Neuron (in vitro differentiated cells): Measurements from ENCODE around the genes TRIM51G, OR4A15, OR5L2, TNKS1BP1, SLC43A3 and SELENOH.

DNA sequence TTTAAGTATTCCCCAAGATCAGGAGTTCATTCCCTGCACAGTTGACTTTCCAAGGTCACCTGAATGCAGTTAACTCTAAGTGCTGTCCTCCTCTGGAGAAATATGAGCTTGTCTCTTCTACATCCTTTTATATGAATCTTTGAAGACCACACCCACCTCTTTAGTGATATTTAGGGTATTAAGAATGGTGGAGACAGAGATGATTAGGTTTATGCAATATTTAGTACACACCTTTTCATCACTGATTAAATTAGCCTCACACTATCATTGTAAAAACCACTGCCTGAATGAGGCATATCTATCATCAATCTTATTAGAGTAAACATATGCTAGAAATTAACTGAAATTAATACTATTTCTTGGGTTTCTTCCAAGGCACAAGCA, at the start of gene TRIM51G:
TRIM51G (minus strand) TSS at position 96 of the 384 bp plus-strand sequence.
- PRO-cap = no peak

GRCh38 chr11:55367567-55368171, at the start of gene OR4A15:
TSS of gene OR4A15 (plus strand) at chr11:55367974.
- PRO-cap = no peak

DNA sequence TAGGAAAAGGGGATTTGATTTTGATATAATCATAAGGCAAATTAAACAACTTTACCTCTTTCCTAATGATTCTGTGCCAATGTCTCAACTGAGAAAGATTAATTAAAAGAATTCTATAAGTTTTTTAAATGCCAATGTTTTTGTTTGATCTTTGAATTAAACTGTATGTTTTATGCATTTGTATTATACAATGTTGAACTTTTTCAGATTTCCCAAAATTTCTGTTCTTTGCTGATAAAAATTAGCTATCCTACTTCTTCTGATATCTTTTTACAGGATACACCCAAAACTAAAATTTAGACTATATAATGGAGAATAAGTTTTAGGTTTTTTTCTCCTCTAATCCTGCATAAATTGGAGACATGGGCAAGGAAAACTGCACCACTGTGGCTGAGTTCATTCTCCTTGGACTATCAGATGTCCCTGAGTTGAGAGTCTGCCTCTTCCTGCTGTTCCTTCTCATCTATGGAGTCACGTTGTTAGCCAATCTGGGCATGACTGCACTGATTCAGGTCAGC, at the start of gene OR5L2:
OR5L2 (plus strand) TSS at position 363 of the 518 bp plus-strand sequence.
- PRO-cap = no peak

DNA sequence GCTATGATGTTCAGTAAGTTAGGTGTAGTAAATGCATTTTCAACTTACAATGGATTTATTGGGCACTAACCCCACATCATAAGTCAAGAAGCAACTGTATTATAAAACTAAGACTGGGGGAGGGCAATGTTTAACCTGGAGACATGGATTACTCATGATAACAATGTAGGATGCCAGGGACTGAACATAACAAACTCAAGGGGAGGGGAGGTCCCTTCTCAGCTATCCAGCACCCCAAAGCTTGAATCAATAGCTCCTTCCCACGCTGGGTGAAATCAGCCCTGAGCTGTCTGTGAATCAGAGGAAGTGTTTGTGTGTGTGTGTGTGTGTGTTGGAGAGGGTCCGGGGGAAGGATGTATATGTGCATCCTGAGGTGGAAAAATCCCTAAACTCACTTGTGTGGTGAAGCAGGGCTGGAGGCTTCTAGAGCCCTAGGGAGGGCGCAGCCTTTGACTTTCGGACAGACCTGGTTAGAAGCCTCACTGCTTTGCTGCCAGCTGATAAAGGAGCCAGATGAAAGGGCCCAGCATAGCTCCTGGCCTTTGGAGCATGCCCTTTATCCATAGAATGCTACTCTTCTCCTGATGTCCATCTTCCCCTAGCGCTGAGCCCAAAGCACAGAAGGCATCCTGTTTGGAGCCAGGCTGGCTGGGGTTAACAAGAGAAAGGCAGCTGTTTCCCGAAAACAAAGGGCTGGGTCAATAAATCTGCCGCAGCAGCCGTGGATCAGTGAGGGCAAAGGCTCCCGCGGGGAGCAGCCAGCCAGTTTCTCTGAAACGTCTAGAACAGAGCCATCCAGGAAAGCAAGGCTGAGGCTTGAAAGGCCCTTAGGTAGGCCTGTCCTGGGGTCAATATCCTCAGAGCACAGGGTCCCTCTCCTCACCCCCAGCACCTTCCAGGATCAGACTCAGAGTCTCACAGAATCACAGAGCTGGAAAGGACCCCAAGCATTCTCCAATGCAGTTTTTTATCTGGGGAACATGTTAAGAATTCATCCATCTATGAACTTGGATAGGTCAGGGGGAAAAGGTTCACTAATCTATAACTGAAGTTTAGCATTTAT, 35.7 kb downstream of the TNKS1BP1 start:
- PRO-cap = bidirectional peak, plus-strand start at position 765 of the sequence, minus-strand start at position 569 of the sequence

- PRO-cap = bidirectional peak, plus-strand start at chr11:57325164, minus-strand start at chr11:57324944
Observed at GRCh38 chr11:57324781-57325513, at the start of gene TNKS1BP1. TSS of gene TNKS1BP1 (minus strand) at chr11:57324952.

- PRO-cap = no peak
Observed at GRCh38 chr11:57330716-57331229, 4.9 kb downstream of the SSRP1 start.

DNA sequence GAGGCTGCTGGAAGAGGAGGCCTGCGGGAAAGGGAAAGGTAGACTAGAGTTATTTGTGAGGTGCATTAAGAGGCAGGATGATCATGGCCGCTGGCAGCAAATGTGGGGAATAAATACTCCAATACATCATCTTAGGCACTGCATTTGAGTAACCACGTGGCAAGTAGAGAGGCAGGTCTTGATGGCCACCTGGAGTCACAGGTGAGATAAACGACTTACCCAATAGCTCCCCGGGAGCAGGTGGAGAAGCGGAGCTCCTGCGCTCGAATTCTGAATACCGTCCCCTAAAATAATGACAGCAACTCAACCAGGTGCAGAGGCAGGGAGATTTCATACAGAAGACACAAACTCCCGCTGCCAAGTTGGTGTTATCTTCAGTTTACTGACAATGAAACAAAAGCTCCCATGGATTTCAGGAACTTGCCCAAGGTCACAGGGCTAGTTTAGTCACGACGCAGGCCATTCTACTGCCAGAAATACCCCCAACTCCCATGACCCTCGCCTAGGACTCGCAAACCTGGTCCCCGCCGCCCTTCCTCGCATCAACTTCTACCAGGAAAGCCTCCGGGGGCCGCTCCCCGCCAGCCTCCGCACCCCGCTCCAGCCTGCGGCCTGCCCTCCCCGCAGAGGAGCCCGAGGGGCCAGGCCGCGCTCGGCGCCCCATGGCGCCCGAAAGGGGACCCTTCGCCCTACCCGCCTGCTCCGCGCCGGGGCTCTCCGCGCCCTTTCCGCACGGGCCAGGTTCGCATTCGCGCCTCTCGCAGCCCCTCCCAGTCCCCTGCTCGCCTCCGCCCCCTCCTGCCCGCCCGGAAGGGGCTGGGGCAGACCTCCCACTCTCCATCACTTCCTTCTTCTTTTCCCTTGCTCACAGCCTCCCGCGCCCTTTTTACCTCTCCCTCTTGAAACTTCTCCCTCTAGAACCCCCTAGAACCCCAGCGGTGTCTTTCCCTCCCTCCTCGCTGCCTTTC, at the start of gene SLC43A3:
SLC43A3 (minus strand) TSS at position 753 of the 968 bp plus-strand sequence.
- PRO-cap = bidirectional peak, plus-strand start at position 848 of the sequence, minus-strand start at position 726 of the sequence

DNA sequence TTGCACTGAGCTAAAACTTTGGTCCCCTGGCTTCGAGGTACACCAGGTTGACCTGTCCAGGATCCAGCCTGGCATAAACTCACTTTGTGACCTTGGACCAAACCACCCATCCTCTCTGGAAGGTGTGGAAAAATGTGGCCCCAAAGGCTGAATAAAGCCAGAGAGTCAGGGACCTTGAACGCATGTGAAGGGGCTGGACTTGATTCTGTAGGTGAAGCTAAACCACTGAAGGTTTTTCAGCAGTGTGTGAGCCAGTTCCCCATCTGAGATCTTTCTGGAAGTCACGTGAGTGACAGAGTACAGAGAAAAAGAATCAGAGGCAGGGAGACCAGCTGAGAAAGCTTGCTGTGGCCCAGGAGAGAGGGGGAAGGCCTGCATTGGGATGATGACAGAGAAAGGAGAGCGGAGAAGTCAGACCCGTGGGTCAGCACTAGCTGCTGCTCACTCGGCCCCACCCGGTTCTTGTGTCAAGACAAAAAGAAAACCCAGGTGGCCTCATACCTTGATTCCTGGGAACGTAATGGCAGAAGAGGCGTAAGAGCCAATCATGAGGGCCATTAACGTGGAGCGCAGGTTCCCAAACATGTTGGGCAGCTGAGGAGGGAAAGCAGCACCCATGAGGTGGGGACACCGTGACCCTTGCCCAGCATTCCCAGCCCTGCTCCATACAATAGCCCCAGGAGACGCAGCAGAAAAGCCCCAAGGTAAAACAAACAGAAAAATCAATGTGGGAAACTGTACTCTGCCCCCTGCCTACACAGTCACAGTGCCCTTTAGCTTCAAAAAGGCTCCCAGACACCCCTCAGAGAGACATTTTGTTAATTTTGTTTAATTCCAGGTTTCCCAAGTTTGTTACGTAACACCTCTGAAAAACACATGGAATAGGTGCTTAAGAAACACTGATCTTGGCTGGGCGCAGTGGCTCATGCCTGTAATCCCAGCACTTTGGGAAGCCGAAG, 18.0 kb downstream of the SLC43A1 start:
- PRO-cap = no peak

DNA sequence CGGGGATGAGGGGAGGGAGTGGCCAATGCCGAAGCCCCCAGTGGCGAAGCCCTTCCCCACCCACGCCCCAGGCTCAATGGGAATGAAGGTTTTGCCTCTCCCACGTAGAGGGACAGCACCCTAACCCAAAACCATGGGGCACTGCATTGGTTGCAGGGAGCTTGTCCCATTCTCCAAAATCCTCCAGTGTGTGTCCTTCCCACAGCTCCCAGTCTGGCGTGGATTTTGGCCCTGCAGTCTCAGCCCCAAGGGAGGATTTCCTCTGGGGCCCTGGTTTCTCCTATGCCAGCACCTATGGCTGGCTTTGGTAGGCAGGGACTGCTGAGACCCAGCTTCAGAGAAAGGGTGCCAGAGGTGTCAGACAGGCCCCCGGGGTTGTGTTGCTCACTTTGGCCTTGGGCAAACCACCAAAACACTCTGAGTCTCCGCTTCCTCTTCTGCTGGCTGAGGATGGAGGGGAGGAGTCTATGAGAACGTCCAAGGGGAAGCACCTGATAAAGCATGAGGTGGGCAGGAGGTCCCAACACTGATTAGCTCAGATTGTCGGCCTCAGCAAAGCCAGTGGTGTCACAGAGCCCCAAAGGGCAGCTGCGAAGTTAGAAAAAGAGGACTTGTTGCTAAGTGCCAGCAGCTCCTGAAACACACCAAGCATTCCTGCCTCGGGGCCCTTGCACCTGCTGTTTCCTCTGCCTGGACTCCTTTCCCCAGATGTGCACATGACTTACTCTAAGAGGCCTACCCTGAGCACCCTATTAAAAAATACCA, 10.4 kb downstream of the SMTNL1 start:
- PRO-cap = no peak

DNA sequence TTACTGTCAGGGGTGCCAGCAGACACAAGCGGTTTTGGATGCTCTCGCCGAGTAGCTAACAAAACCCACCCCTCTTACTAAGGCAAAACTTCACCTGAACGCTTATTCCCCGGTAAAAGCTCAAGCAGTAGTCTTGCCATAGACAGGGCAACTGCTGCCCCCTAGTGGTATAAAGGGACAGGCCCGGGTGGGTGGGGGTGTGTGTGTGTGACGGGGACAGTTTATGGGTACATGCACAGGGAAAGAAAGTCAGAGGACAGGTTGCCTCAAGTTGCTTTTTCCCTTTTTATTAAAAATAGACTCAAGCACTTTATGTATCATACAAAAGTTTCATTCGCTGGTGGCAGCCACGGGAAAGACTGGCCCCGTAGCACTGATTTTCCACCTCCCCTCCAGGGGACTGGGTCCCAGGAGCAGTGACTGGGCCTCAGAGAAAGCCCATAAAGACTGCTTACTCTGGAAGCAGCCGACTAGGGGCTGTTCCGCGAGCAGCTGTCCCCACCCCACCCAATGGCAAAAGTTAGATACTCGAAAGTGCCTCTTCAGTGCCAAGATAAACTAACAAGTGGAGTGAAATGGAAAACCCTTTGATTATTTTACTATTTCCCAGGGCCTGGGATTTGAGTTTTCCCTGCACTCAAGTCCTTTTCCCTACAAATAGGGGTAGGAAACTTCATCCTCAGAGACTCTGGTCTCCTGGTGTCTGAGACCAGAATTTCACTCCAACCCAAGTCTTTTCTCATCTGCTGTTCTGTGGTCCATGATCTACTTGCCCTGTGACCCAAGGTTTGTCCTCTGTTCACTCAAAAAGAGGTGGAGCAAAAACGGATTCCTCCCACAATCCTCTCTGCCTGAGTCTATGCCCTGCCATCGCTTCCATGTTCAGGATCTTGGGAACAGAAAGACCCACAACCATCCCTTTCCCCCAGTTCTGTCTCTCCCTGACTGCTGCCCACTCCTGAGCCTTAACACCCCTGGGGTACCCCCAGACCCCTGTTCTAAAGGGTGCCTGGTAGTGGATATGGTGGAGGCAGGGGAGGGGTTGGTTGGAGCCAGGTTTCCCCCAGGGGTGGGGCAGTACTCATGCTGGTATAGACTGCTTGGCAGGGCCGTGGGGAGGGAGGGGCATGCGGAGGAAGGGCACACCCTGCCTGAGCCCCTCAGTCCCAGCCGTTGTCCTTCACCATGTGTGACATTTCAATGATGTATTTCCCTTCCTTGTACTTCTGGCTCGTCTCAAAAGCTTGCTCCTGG, 4.5 kb downstream of the YPEL4 start:
- PRO-cap = no peak

- PRO-cap = bidirectional peak, plus-strand start at chr11:57741572, minus-strand start at chr11:57741285
Observed at GRCh38 chr11:57741079-57741781, at the start of gene SELENOH. TSS of gene SELENOH (plus strand) at chr11:57741491.

- PRO-cap = unidirectional peak, plus-strand start at chr11:57762658
Observed at GRCh38 chr11:57762492-57762836, 862 bp downstream of the CTNND1 start.

DNA sequence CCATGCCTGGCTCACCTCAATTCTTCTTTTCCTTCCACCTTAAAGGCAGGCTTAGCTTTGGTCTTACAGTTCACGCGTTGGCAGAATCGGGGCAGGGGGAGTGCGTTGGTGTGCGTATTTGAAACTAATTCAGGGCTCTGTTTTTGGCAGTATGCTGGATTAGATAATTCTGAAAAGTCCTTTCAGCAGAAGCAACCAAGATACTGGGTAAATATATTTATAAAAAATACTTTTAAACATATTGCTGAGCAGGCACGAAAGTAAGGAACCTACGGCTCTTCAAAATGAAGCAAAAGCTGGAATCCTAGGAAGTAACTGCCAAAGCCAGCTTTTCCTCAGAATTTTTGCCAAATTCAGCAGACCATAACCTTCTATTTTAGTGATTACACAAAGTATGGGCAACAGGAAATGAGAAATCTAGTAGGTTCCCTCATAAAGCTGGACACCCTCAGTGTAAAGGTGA, 60.6 kb downstream of the CTNND1 start:
- PRO-cap = no peak

DNA sequence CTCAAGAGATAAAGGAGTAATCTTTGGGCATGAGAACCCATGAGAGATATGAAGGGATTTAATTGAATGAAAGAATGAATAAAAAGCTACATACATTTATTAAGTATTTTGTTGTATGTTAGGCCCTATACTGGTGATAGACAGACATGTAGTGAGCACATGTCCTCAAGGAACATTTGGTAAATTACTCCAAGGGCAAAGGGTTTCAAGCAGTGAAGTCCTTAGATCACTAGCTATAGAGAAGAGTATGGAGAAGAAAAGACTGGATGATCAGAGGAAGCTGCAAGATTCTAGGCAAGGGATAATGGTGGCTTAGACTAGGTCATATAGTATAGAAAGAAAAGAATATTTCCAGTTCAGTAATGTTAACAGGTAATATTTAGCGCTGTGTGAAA, 64.4 kb downstream of the CTNND1 start:
- PRO-cap = no peak

GRCh38 chr11:58024711-58025026, 988 bp downstream of the OR9Q1 start:
- PRO-cap = no peak

DNA sequence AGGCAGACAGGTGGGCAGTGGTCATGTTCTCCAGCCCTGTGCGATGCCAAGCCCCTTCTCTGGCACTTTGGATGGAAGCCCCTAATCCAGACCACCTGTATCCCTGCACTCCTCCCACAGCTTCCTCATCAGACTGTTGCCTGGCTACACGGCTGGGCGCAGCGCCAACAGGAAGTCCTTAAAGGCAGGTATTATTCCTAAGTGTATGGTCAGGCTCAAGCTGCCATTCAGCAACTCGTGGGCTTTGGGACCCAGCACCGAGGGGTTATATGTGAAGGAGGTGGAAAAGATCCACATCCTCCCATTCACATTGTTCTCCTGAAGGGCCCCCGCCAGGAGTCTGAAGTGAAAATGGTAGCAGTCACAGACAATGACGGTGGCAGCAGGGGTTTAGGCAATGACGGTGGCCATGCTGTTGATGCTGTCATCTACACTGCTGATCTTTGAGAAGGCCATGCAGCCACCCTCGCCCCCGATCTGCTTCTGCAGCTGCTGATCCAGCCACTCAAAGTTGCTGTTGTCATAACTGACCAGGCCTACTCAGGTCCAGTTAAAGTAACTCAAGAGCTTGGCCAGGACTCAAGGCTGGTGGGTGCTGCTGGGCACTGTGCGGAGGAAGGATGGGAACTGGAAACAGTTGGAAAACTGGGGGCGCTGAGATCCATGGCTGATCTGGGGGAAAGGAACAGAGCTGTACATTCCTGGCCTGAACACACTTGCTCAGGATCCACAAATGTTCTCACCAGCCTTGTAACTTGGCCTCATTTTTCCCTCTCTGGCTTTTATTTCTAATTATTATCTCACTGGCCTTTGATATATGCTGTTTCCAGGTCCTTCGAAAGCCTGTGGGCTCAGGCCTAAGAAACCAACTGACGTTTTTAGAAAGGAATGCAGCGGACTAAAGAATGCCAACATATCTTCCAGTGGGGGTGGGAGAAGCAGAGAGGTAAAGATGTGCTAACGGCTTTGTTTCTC, 27.8 kb downstream of the OR6Q1 start:
- PRO-cap = no peak

- PRO-cap = no peak
Observed at GRCh38 chr11:58618113-58619113, 4.1 kb upstream of the CNTF start.

DNA sequence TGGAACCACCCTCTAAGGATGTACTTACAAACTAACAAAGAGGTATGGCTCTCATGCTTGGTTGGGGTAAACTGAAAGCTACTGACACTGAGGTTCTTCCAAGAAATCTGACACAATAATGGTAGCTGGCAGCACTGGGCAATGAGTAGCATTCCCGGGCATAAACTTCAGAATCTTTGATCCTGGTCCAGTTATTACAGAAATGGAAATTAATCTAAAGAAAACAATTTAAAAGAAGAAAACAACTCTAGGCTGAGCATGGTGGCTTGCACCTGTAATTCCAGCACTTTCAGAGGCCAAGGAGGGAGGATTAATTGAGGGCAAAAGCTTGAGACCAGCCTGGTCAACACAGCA, 1.8 kb downstream of the GLYAT start:
- PRO-cap = no peak

DNA sequence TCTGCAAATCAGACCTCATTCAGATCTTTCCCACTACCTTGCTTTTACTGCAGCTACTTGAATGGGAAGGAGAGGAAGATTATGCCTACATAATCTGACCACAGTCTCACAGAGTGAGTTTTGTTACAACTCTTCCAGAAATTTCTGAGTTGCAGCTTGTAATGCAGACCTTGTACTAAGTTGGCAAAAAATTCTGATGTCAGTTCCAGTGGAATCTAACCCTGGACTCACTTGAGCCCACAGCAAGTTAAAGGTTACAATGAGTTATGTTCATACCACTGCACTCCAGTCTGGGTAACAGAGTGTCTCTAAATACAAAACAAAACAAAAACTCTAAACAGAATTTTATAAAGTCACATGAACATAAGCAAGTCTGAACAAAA, 1.3 kb downstream of the GLYAT start:
- PRO-cap = no peak

DNA sequence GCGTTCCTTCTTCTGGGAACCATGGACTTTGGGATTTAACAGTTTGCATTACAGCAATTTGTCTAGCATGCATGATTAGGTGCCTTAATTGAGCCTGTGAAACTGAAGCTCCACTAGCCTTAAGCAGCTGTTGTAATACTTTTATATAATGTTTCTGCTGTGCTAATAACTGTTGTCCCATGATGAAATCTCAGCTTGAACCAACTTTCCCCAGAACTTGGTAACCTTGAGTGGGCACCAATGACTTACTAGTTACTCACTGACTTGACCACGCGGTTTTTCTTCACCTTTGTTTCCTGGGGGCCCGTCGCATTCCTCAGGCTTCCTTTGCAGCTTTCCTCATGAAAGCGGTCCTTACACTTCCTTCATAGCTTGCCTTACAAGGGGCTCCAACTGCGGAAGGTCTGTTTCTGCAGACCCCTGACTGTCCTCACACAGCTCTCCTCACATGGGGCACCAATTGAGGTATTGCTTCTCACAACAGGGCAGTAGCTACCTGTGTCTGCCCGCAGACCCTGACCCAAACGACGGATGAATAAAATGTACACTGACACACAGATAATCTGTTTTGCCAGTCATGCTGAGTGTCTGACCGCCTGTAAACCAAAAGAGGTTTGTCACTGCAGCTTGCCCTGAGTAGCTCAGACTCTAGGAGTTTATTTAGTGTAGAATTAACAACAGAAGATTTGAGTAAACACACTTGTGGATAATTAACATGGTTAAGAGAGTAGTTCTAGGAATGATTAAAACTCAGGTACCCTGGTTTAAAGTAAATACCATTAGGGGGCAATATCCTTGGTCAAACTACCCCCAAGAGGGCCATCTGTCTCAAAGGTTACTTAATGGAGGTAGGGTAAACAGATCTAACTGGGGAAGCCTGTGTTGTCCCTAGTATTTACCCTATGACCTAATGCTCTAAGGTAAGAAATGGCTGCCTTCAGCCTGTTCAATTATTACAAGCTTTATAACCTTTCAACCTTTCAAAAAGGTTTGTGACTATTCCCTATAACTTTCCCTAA, 10.9 kb upstream of the GLYATL1 start:
- PRO-cap = no peak